Pericardium (tissue), 1 donor: Measurements from ENCODE around the genes OAS2 and IQCD.

- RRBS = 90% methylated on average over 1 of the region's 10 CpGs
These were observed 121.7 kb downstream of the PHETA1 start for GRCh38 chr12:111247230-111247620.

DNA sequence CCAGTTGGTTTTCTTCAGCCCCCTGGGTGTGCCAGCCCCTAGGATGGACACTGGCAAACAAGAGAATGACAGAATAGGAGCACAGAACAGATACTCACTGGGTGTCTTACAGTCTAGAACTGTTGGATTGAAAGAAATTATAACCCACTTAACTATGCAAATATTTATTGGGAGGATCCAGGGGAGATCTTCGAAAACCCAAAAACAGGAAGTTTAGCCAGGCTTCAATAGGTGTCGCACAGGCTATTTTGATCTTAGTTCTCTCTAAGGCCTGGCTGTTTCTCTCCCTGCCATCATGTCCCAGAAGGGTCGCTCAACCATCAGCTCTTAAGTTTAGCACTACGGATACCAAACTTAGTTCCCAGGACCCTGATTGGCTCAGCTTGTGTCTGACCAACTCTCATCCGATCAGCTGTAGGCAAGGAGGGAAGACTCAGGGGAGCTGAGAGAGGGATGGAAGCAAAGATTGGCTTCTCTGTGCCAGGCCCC lies 13.7 kb downstream of the PHETA1 start:
- RRBS = no CpG with 5 or more reads among the region's 5 CpGs

GRCh38 chr12:111425463-111426274 lies 19.9 kb downstream of the SH2B3 start:
- RRBS = no CpG with 5 or more reads among the region's 13 CpGs

- RRBS = no CpG with 5 or more reads among the region's 7 CpGs
These were observed 85.9 kb downstream of the ATXN2 start for GRCh38 chr12:111512923-111513965.

DNA sequence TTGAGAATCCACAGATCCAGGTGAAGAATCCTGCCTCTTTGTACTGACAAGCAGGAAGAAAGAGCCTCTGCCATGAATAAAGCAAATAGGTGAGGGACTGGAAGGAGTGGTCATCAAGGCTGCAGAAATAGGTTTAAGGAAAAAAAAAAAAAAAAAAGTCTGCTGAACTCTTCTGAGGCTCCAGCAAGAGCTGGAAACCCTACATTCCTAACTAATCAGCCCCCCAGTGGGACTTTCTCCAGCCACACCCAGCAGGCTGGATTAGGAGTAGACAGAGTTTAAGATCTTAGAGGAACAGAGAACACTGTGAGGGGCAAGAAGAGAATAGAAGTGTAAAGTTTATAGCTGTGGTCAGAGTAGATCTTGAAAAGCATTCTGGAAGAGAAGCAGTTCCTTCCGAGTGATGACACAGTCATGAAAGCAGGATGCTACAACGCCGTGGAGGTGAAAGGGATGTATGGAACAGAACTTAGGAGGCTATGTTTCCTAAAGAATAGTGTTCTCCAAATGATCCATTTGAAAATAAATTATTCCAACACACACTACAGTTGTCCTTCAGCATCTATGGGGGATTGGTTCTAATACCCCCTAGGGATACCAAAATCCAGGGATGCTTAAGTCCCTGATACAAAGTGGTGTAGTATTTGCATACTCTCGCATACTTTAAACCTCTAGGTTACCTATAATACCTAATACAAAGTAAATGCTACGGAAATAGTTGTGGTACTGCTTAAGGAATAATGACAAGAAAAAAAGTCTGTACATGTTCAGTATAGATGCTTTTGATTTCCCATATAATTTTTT lies 66.2 kb downstream of the ATXN2 start:
- RRBS = no CpG with 5 or more reads among the region's 5 CpGs

- RRBS = no CpG with 5 or more reads among the region's 8 CpGs
These were observed 26.8 kb downstream of the BRAP start for GRCh38 chr12:111658905-111659370.

- RRBS = no CpG with 5 or more reads among the region's 14 CpGs
These were observed 11.2 kb downstream of the BRAP start for GRCh38 chr12:111674367-111675094.

DNA sequence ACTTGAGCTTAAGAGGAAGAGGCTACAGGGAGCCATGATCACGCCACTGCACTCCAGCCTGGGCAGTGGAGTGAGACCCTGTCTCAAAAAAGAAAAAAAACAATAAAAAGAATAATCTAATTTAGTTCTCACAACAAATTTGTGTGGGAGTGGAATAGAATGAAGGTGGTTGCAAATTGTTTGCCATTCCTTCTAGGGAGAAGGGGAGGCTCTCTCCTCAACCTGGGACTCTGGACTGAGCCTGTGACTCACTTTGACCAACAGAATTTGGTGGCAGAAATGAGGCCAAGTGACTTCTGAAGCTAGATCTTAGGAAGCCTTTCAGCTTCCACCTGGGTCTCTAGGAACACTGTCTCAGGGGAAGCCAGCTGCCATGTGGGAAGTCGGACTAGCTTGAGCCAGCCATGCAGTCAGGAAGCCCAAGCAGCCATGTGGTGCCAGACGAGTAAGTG lies 14.3 kb downstream of the ALDH2 start:
- RRBS = no CpG with 5 or more reads among the region's 3 CpGs

DNA sequence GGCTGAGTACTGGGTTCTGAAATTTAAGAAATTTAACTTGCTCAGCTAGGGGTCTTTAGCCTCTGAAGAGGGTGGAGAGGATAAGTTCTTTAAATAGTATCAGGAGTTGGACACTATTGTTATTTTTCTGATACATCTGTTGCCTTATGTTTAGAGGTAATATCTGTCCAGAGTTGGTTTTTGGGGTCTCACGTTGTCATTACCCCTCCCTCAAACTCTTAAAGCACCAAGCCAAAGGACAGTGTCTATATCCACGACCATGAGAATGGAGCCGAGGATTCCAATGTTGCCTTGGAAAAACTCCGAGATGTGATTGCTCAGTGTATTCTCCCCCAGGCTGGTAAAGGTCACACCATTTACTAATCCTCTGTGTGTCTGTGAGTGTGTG lies 46.6 kb downstream of the MAPKAPK5 start:
- RRBS = no CpG with 5 or more reads among the region's 4 CpGs

DNA sequence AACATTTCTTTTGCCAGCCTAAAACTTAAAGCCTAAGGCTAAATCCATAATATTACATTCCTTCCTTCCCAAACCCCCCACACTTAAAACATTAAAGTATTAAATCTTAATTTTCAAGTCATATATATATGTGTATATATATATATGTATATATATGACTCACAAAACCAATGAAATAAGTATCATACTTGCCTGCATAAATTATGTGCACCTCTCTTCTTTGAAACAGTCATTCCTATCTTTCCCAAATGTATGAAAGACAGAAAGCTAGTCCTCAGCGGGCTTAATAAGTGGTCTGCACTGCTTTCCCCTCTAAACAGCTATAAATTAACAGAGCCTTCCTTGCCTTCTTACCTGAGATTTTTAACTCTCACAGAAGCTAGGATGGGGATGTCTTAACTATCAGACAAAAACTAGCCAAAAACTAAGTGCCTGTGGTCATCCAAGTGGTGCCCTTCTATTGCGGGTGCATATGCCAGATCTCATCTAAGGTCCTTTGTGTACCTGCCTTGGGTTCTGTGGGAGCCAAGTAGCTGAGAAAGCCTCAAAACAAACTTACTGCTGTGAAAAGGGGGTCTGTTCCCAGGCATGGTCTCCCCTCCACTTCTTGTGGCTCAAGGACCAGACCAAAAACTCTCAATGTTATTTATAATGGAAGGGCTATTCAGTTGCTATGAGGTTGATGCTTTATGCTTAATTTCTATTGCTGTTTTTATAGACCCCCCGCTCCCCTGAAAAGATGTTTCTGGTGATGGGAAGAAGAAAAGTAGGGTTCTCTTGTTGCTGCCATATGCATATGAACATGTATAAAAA lies 15.5 kb downstream of the ERP29 start:
- RRBS = no CpG with 5 or more reads among the region's 3 CpGs

DNA sequence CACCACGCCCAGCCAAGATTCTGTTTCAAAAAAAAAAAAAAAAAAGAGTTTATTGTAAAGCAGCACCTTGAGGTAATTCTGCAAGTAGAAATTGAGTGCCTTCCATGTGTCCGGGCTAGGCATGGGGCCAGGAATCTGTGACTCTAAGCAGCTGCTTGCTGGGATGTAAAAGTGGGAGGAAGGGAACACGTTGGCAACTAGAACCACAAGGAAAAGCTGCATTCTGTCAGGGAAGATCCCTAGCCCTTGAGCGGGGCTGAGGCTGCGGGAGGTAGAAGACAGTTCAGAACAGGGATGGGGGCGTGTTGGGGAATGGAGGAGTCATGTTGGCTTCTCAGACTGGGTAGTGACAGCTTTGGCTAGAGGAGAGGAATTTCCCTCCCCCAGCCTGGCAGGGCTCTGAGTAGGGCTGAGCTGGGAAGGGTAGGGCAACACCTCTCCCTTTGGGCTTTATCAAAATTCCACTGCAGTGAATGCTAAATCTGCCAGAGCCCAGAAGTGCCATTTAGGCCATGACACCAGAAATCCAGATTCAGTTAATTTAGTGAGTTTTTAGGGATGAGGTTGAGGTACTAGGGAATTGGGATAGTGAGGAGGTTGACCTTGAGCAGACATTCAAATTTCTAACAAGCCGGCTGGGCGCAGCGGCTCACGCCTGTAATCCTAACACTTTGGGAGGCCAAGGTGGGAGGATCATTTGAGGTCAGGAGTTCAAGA lies 3.4 kb upstream of the TRAFD1 start:
- RRBS = no CpG with 5 or more reads among the region's 10 CpGs

- RRBS = 85% methylated on average over 8 of the region's 30 CpGs
These were observed 37.8 kb downstream of the TRAFD1 start for GRCh38 chr12:112162874-112163809.

DNA sequence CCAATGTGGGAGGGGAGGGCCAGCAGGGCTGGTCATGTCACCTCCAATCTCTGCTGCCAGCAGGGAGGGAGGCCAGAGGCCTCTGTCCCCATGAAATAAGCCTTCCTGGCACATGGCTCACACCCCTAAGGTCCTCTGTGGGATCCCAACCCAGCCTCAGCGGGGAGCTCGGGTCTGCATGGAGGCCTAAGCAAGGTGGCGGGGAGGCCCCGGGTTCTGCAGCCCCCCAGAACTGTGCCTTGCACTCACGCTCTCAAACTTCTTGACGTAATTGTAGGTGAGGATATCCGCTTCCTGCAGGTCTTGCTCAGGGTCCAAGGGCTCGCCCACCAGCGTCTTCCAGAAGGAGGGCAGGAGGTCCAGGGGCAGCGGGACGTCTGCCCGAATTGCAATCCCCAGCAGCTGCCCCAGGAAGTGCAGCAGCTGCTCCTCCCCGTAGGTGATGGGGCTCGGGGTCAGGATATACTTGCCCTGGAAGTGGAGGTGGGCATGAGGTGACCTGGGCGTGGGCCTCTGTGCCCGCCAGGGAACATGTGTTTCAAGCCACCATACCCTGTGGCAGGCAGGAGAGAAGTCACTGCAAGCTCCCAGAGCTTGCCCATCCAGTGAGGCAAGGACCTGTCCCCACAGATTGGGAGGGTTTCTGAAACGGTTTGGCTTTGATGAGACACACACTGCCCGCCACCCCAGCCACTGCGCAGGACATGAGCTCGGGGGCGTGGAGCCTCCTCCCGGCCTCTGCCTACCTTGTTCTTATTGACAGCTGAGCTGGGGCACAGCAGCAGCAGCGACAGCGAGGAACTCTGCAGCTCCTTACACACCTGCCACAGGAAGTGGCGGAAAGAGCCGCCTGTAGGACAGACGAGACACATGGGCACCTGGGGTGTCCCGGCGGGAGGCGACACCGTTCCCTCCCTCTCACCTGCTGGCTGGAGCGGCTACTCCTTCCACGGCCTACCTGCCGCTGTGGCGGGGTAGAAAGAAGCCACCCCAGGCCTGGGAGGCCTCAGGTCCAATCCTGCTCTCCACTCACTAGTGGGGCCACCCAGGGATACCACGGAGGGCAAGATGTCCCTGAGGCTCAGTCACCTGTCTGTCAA lies 42.1 kb downstream of the TRAFD1 start:
- RRBS = no CpG with 5 or more reads among the region's 36 CpGs

DNA sequence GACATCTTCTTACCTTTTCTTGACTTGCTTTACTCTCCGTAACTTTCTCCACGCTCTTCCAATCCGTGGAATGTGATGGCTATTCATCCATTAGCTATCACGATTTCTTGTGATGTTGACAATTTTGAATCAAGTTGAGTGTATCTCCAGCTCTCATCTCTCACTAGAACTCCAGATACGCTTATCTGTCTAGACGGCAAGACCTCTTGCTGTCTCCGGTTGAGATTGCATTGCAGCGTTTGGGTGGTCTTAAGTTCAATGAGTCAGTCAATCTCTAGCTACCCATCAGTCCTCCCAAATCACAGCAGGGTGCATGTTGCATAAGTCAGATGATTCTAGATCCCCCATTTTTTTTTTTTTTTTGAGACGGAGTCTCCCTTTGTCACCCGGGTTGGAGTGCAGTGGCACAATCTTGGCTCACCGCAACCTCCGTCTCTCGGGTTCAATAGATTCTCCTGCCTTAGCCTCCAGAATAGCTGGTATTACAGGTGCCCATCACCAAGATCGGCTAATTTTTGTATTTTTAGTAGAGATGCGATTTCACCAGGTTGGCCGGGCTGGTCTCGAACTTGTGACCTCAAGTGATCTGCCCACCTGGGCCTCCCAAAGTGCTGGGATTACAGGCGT lies 74.6 kb downstream of the TRAFD1 start:
- RRBS = no CpG with 5 or more reads among the region's 18 CpGs

GRCh38 chr12:112977814-112978945 lies at the start of gene OAS2:
Gene OAS2 (plus strand): TSS chr12:112978519.
- RRBS = 6% methylated on average over 2 of the region's 26 CpGs

DNA sequence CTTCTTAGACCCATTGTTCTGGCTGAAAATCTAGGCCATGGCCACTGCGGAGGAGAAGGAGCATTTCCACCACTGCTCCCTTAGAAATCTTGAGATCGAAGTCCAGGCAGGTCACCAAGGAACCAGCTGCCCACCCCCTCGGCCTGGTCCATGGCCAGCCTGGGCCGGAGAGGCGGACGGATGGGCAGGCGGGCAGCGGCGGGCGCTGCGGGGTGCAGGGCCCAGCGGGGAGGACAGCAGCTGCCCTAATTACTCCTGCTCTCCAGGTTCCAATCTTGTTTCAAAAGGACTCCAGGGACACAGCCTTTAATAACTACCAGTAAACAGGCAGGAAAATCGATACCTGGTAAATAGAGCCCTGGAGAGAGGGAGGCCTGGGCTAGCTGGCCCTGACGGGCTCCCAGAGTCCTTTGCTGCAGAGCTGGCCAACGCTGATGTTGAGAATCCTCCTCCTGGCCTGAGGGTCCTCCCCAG lies 15.1 kb downstream of the DTX1 start:
- RRBS = no CpG with 5 or more reads among the region's 15 CpGs

- RRBS = no CpG with 5 or more reads among the region's 10 CpGs
These were observed 18.8 kb downstream of the DTX1 start for GRCh38 chr12:113075109-113076016.

DNA sequence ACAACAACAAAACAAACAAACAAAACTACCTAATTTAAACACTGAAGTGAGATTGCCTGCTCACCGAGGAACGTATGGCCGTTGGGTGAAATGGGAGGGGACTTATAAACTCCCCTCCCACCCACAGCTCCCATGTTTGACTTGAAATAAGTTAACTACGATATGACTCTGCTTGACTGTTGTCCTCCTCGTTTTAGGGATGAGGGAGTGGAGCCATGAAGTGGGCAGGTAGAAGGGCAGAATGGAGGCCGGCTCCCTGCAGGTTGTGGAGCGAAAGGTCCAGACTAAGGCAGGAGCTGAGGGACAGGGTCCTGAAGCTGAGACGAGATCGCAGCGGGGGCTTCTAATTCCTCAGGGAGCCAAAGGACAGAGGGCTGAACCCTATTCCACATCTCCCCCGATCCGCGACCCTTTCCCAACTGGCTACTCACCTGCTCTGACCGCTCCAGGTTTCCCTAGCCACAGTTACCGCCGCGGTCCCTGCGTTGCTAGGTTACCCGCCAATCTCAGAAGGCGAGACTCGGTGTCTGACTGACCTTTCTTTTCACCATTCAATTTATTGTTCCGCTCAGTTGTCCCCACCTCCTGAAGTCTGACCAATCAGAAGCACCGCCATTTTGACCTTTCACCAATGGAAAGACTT lies at the start of gene IQCD:
IQCD (minus strand) TSS at position 529 of the 643 bp plus-strand sequence.
- RRBS = no CpG with 5 or more reads among the region's 23 CpGs

DNA sequence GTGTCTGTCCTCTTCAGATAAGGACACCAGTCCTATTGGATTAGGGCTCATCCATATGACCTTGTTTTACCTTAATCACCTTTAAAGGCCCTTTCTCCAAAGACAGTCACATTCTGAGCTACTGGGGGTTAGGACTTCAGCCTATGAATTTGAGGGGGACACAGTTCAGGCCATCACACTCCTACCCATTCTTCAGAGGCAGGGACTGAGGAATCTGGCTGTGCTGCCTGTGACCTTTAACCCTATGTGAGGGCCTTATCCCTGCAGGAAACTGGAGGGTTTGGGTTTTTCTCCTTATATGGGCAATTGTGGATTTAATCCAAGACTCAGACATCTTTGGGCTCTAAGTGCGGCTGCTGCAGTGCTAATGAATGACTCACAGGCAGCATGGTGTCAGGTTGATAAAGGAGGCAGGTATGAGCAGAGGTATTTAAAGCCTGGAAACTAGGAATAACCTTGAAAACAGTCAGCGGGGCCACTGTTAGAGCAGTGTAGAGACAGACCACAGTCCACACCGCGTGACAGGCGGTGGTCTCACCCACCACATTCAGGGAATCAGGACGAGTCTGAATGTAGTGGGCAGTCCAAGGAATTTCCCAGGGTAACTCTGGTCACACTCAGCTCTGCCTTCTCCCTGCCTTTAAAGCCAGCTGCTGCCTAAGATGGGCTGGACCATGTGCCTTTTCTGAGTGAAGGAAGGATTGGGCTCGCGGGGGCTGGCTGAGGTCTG lies 10.3 kb downstream of the TPCN1 start:
- RRBS = no CpG with 5 or more reads among the region's 8 CpGs

- RRBS = no CpG with 5 or more reads among the region's 12 CpGs
These were observed 11.1 kb downstream of the TPCN1 start for GRCh38 chr12:113232287-113232849.